Measurements from ENCODE around the genes NUDT2, FAM219A, FAM205A and MSMP.

GRCh38 chr9:33911734-33912306 is 94.9 kb downstream of the UBE2R2 start:
- PRO-cap, result no peak

- PRO-cap, result no peak
These were observed 62.6 kb downstream of the UBAP1 start for GRCh38 chr9:34241129-34242074.

- PRO-cap, result unidirectional peak, minus-strand start at chr9:34328995; bidirectional peak, plus-strand start at chr9:34329624, minus-strand start at chr9:34329315
These were observed at the start of gene NUDT2 for GRCh38 chr9:34328897-34330000. Gene NUDT2, plus strand, starts transcription at chr9:34329569.

DNA sequence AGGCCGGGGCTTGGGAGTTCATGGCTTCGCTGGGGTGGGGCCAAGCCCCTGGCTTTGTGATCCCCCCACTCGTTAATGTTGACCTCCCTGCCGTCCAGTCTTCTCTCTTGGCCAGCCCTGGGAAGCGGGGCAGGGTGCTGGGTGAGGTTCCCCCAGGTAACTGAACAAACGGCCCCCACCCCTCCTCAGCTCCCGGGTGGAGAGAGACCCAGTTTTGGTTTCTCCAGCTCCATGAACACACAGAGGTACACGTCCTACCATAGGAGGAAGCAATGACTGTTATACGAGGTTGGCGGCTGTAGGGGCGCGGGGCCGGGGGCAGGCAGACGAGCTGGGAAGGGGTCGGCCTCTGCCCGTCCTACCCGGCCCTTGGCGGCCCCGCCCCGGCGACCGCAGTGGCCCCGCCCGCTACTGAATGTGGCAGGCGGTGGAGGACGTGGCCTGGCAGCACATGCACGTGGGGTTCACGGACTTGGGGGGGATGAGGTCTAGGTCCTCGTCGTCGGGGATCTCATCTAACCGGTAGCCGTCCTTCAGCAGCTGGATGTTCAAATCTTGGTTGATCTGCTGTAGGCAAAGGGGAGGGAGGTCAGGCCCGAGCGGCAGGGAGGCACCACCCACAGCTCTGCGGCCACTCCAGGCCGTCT is 3.1 kb upstream of the C9orf24 start:
- PRO-cap, result no peak

- PRO-cap, result bidirectional peak, plus-strand start at chr9:34458695, minus-strand start at chr9:34458542
These were observed at the start of gene FAM219A for GRCh38 chr9:34458019-34459213. Gene FAM219A, minus strand, starts transcription at chr9:34458570.

- PRO-cap, result no peak
These were observed 7.9 kb downstream of the CCL21 start for GRCh38 chr9:34701986-34702558.

- PRO-cap, result no peak
These were observed at the start of gene FAM205A for GRCh38 chr9:34729167-34729738. Gene FAM205A, minus strand, starts transcription at chr9:34729488.

- PRO-cap, result no peak
These were observed 3.1 kb downstream of the DNAJB5 start for GRCh38 chr9:34992232-34993536.

GRCh38 chr9:34996669-34997336 is 7.3 kb downstream of the DNAJB5 start:
- PRO-cap, result no peak

GRCh38 chr9:35055779-35056550 is 13.9 kb downstream of the C9orf131 start:
- PRO-cap, result no peak

GRCh38 chr9:35080309-35080648 is 537 bp upstream of the FANCG start:
- PRO-cap, result no peak

- PRO-cap, result unidirectional peak, minus-strand start at chr9:35111551; unidirectional peak, minus-strand start at chr9:35111610
These were observed 4.3 kb downstream of the ATOSB start for GRCh38 chr9:35111154-35111975.

DNA sequence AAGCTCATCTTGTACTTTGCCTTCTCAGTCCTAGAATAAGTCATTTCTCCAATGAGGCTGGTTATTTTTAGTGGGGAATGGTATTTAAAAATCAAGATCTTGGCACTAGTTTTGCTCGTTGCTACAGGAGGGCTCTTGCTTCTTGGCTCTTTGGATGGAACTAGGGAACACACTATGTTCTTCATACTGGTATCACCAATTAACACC is 108.2 kb downstream of the UNC13B start:
- PRO-cap, result no peak

DNA sequence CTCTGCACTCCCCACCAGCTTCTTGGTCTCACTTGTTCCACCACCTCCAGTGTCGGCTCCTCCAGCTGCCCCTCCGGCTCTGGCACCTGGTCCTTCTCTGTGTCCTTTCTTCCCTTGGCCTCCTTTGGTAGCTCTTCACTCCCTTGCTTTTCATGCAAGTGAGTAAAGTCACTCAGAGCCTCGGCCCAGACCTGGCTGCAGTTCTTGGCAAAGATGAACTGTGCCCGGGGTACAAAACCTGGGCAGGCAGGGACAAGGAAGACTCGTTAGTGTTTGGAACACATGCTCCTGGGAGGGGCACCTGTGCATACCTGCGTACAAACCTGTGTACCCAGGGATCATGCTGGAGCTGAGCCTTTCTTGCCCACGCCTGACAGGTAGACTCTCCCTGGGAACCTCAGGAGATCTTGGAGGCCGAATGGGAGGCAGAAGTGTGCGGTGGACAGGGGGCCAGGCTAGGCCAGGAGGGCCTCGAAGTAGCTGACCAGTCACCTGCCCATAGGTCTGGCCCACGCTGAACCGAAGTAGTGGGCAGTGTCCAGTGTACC is 761 bp downstream of the FAM166B start:
- PRO-cap, result no peak

DNA sequence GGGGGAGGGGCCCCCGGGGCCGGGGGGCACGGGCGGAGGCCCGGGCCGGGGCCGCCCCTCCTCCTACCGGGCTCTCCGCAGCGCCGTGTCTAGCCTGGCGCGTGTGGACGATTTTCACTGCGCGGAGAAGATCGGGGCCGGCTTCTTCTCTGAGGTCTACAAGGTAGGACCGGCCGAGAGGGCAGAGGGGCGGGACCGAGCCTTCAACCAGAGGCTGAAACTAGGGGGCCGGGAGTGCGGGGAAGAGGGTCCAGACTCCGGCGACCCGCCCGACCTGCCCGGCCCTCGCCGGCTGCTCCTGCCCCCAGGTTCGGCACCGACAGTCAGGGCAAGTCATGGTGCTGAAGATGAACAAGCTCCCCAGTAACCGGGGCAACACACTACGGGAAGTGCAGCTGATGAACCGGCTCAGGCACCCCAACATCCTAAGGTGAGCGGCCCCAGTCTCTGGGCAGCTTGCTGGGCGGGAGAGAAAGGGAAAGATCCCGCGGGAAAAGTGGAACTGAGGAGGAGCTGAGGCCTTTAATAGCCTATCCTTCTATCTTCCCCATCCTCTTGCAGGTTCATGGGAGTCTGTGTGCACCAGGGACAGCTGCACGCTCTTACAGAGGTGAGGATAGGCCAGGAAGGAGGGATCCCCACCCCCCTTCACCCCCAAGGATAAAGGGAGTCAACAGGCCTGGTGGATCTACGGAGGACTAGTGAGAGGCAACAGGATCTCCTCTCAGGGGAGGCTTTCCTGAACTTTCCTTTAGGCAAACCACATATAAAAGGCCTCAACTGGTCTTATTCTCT is 811 bp downstream of the TESK1 start:
- PRO-cap, result unidirectional peak, minus-strand start at position 321 of the sequence

DNA sequence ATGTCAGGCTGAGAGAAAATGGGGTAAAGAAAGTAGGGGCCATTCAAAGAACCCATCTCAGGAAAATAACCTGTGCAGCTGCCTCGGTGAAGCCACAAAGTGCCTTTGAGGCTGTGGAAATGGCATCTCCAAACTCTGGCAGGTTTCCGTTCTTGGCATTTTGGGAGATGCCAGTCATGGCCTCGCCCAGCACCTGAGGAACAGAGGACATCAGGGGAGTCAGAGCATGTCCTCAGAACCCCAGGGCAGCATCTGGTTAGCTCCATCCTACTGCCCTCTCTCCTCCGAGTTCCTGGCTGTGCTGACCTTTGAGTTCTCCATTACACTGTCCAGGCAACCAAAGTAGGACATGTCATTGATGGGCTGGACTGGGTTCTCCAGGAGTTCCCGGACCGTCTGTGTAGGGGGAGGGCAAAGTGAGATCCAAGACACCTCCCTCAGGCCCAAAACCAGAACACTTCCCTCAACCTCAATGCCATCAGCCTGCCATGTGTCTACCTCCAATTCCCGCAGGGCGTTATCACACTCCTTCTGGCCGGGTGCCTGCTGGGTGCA is 20.8 kb upstream of the TPM2 start:
- PRO-cap, result no peak

DNA sequence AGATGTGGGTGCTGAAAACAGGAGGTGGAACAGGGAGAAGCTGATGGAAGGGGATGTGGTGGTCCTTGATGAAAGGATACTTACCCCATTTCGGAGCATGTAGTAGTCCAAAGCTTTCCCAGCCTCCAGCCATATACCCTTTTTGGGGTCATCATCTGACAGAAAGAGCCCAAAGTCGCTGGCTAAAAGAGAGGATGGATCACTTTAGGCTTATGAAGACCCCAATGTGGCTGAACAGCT is 6.9 kb downstream of the TLN1 start:
- PRO-cap, result no peak

GRCh38 chr9:35737977-35738966 is 5.8 kb downstream of the CREB3 start:
- PRO-cap, result no peak

DNA sequence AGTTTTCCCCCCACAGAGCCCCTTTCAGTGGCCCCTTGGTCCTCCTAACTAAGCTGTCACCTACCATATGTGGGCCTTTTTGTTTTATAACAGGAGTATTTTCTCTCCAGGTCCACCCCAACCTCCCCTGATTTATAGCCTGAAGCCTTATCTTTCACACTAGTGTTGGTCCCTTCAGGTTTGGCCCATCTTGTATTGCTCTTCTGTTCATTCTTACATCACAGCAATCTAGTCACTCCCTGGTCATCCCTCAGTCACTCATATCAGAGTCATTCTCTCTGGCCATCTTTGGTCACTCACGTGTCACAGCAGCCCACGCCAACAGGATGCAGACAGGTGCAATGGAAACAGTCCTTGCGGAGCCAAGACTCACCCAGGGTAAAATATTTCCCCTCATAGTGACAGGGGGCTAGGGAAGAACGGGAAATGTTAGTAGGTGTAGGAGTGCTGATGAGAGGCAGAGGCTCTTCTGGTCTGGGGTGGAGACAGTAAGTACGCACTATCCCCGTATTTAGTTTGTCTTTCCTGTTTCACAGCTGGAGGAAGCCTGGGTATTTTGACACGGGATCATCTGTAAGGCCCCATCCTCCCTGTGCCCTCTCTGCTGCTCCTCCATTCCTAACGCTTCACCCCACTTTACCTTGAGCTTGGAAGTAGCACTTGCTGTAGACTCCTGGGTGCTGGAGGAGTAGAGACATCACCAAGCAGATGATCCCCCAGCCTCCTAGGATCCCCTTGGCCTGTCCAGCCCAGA is 539 bp downstream of the MSMP start:
- PRO-cap, result no peak

- PRO-cap, result no peak
These were observed at the start of gene MSMP for GRCh38 chr9:35754114-35754720. Gene MSMP, minus strand, starts transcription at chr9:35754276.

All from pulmonary lymph node (tissue), 1 donor.